GM19239 (cell line): ENCODE measurements around the genes ZIC5 and TEX30.

- RRBS = 6% methylated on average over 3 of the region's 17 CpGs
Measured at GRCh38 chr13:99420137-99420822, 81.0 kb upstream of the TM9SF2 start.

DNA sequence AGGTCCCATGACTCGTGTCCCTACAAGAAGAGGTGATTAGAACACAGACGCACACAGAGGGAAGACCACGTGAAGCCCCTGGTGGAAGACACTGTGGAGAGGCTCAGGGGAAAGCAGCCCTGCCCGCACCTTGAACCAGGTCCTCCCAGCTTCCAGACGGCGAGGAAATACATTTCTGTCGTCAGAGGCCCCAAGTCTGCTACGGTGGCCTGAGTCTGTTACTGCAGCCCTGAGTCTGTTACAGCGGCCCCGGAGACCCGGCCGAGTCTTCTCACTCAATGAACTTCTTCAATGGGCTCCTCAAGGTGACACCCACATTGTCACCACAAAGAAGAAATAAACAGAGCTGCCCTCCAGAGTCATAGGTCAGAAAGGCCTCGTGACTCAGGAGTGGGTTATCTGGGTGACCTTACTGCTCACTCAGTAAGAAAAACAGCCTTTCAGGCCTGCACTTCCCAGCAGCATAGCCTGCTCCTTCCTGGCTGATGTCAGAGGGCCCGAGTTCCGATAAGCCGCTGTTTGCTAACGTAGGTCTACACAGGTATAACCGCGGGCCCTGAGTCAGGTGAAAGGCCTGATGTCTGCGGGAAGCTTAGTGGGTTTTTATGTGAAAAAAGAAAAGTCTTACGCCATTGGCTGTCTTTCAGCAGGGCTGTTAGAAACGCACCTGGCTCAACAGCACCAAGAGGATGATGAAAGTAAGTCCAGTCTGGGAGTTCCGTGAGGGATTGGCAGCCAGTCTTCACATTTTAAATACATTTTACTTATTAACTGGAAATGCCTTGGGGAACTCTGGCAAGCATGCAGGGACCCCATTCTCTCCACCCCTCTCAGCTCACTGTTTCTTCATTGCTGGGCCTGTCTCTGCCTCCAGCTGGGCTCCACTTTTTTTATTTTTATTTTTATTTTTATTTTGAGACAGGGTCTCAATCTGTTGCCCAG is 66.8 kb upstream of the TM9SF2 start:
- RRBS = no CpG with 5 or more reads among the region's 23 CpGs

DNA sequence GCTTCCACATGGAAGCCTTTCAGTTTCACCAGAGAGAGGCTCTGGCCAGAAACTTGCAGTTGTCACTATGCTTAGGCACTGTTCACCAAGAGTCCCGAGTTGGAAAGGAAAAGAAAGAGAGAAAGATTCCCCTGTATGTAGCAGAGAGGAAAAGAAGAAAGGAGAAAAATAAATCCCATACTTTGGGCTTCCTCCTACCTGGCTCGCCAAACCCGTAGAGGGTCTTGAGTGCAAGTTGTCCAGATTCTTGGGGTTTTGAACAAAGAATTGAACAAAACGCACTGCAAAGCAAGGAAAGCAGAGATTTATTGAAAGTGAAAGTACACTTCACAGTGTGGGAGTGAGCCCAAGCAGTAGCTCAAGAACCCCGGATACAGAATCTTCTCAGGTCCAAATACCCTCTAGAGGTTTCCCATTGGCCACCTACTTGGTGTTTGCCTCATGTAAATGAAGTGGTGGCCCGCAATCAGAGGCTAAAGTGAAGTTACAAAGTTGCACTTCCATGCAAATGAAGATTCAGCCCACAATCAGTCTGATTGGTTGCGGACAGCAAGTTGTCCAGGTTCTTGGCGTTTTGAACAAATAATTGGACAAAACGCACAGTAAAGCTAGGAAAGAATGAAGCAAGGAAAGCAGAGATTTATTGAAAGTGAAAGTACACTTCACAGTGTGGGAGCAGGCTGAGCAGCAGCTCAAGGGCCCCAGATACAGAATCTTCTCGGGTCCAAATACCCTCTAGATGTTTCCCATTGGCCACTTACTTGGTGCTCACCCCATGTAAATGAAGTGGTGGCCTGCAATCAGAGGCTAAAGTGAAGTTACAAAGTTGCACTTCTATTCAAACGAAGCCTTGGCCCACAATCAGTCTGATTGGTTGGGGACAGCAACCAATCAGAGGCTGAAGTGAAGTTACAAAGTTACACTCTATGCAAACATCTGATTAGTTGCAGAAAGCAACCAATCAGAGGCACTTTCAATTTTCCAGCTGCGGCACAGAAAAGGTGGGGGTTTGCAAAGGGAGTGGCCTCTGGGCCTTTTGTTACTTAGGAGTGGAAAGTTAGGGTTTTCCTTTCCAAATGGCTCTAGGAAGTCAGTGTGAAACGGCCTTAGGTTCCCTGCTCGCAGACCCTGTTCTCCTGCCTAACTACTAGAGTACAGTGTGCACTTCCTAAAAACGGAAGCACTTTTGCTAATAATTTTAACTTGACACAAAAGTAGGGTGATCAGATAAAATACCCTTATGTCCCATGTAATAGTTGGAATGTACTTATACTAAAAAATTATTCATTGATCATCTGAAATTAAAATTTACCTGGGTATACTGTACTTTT is 4.9 kb upstream of the TM9SF2 start:
- RRBS = no CpG with 5 or more reads among the region's 15 CpGs

DNA sequence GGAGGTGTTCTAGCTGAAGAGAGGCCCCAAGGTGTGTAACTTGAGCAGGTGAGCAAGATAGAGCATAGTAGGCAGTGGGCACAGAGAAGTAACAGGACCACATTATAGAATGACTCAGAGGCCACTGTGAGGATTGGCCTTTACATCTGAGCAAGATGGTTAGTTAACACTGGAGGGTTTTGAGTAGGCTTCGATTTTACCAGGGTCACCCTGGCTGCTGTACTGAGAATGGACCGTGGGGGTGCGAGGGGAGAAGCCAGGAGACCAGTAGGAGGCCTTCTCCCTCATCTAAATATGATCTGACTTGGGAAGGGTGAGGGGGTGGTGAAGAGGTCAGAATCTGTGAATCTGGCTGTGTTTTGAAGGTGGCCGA is 22.7 kb downstream of the TM9SF2 start:
- RRBS = no CpG with 5 or more reads among the region's 4 CpGs

- RRBS = no CpG with 5 or more reads among the region's 33 CpGs
Measured at GRCh38 chr13:99605910-99606625, 422 bp upstream of the CLYBL start.

GRCh38 chr13:99969595-99970732 is 1.6 kb downstream of the ZIC5 start:
- RRBS = 13% methylated on average over 25 of the region's 133 CpGs

DNA sequence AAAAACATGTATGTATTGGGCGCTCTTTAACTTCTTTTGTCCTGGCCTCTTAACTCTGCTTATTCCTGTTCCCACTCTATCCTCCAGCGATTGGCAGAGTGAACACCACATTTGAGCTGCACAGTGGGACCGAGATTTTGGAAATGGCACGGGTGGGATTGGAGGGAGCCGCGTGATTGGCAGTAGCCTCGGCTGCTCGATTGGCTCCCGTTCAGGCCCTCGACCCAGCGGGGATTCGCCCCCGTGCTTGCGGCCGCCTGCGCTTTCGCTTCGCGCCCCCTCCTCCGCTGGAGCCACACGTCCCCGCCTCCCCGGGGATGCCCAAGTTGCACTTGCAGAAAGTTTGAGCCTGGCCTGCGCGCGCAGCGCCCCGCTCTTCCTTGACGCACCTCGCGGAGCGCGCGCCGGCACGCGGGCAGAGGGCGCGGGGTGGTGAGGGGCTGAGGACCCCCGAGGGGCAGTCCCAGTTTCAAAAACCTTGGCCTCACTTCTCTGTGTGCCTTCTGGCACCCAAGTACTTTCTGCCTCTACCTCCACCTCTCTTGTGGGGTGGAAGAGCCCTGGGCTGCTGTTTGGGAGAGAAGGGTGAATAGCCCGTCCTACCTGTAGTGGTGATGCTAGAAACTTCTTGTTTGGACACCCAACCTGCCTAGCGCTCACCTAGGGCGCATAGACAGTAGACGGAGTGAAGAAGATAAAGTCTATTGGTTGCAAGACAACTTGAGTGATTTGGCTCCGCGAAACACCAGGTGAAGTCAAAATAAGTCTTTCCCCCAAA is at the start of gene ZIC5:
Gene ZIC5, minus strand, starts transcription at position 100 of the 778 bp plus-strand sequence.
- RRBS = 52% methylated on average over 9 of the region's 46 CpGs

- RRBS = 10% methylated on average over 21 of the region's 56 CpGs
Measured at GRCh38 chr13:99979813-99980449, 1.7 kb upstream of the ZIC2 start.

DNA sequence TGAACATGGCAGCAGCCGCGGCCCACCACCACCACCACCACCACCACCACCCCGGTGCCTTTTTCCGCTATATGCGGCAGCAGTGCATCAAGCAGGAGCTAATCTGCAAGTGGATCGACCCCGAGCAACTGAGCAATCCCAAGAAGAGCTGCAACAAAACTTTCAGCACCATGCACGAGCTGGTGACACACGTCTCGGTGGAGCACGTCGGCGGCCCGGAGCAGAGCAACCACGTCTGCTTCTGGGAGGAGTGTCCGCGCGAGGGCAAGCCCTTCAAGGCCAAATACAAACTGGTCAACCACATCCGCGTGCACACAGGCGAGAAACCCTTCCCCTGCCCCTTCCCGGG is 1.1 kb downstream of the ZIC2 start:
- RRBS = no CpG with 5 or more reads among the region's 22 CpGs

- RRBS = 12% methylated on average over 2 of the region's 44 CpGs
Measured at GRCh38 chr13:99990056-99990999, 8.7 kb downstream of the ZIC2 start.

DNA sequence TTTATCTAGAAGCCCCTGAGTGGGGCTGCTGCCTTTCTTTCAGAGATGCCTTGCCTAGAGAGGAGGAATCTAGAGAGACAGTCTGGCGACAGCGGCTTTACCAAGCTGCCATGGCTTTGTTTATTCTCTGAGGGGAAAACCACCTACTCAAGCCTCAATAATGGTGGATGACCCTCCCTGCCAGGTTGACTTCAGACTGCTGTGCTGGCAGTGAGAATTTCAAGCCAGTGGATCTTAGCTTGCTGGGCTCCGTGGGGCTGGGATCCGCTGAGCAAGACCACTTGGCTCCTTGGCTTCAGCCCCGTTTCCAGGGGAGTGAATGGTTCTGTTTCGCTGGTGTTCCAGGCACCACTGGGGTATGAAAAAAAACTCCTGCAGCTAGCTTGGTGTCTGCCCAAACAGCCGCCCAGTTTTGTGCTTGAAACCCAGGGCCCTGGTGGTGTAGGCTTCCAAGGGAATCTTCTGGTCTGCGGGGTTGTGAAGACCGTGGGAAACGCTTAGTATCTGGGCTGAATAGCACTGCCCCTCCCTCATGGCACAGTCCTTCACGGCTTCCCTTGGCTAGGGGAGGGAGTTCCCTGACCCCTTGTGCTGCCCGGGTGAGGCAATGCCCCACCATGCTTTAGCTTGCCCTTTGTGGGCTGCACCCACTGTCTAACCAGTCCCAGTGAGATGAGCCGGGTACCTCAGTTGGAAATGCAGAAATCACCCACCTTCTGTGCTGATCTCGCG is 211.9 kb downstream of the GGACT start:
- RRBS = no CpG with 5 or more reads among the region's 15 CpGs

GRCh38 chr13:100523424-100524384 is 64.9 kb downstream of the GGACT start:
- RRBS = no CpG with 5 or more reads among the region's 28 CpGs

- RRBS = no CpG with 5 or more reads among the region's 1 CpG
Measured at GRCh38 chr13:100877705-100878125, 203.1 kb upstream of the TMTC4 start.

DNA sequence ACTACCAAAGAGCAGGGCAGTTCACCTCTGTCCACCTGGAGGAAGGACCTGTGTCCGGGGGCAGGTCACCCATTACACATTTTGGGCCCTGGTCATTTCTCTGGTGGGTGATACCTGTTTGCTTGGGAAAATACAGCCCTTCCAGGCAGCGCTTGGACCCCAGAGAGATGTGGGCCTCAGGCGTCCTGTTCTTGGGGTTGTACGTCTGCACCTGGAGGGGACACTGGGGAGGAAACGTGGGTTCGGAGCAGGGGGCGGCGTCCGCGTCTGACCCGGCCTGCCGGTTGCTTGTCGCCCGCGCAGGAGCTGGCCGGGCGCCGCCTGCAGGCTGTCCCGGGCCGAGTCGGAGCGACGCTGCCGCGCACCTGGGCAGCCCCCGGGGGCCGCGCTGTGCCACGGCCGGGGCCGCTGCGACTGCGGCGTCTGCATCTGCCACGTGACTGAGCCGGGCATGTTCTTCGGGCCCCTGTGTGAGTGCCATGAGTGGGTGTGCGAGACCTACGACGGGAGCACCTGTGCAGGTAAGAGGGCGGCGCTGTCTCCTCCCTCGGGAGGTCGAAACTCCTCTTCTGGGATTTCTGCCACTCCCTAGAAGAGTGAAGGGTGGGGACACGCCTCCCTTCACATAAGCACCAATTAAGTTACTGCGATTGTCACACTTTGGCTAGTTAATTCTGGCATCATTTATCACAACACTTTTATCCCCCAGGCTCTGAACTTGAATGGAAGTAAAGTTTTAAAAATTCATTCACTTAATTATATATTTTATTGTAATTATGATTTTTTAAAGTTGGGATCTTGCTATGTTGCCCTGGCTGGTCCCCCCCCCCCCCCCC is 1.3 kb downstream of the ITGBL1 start:
- RRBS = 10% methylated on average over 15 of the region's 46 CpGs

DNA sequence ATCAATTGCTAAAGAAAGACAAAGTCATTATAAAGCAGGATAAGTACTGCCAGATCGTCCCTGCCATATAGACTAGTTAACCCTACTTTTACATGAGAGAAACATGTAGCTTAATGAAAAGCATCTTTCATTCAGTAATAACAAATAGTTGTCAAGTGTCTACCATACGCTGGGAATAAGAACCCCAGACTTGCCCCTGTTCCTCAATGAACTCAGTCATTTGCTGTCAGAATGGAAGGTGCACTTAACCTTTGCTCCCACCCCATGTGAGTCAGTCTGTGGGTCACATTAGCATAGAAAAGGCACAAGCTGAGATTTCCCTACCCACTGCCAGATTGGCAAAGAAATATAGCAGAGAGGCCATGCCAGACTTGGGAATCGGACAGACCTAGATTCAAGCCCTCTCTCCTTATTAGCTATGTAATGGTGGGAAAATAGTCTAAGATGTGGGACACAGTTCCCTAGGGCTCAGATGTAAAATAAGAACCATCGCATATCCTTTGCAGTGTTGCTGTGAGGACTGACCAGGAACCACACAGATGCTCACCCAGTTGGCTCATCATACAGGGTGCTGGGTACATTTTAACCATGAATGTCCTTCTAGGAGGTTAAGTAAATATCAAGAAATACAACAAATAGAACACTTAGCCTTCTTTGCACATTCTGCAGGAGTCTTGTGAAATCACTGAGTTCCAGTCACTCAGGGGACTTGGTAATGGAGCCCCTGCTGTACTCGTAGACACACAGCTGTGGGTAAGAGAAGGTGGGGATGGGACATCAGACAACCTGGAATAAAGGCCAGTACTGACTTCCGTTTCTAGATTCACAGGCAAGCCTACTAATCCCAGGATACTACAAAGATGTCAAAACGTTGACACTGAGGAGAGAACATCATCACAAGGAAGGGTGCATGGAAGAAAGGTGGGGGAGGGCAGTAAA is 266.9 kb upstream of the FGF14 start:
- RRBS = no CpG with 5 or more reads among the region's 7 CpGs

GRCh38 chr13:102236317-102236919 is 319.7 kb upstream of the FGF14 start:
- RRBS = 41% methylated on average over 4 of the region's 9 CpGs

- RRBS = no CpG with 5 or more reads among the region's 37 CpGs
Measured at GRCh38 chr13:102591878-102592871, 4.6 kb upstream of the TPP2 start.

- RRBS = no CpG with 5 or more reads among the region's 51 CpGs
Measured at GRCh38 chr13:102773652-102774071, at the start of gene TEX30. Gene TEX30, minus strand, starts transcription at chr13:102773786.

- RRBS = no CpG with 5 or more reads among the region's 12 CpGs
Measured at GRCh38 chr13:102846647-102847197, 890 bp downstream of the ERCC5 start.

- RRBS = no CpG with 5 or more reads among the region's 4 CpGs
Measured at GRCh38 chr13:102900104-102900546, 54.3 kb downstream of the ERCC5 start.